MCF 10A (cell line): ENCODE measurements around the genes PDCD1LG2 and IL33.

- PRO-cap = no peak
- RRBS = no CpG with 5 or more reads among the region's 8 CpGs
Observed at GRCh38 chr9:2849895-2850452, 6.1 kb upstream of the PUM3 start.

DNA sequence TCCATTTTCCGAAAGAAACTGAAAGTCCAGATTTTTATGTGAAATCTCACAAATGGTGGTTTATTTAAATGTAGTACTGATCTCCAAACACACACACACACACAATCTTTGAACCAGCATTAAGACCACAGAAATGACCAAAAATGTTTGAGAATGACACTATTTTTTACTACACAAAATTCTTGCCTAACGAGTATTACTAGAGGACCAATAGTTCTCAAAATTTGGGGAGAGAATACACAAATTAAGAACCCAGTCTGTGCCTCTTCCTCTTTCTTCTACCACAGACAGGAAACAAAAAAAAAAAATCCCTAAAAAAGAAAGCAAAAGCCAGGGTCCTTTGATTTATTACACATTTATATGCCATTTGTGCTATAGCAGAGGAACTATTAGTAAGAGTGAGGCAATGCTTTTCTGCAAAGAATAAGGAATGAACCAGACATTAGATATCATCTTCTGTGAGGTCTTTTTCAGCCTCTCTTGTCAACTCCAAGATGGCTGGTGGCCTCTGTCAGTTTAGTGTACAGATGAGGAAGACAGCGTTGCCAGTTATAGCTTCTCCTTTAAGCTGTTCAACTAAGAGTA is 127.7 kb downstream of the RFX3 start:
- PRO-cap = no peak
- RRBS = no CpG with 5 or more reads among the region's 3 CpGs

GRCh38 chr9:3505582-3506670 is 19.9 kb downstream of the RFX3 start:
- PRO-cap = no peak
- RRBS = no CpG with 5 or more reads among the region's 4 CpGs

DNA sequence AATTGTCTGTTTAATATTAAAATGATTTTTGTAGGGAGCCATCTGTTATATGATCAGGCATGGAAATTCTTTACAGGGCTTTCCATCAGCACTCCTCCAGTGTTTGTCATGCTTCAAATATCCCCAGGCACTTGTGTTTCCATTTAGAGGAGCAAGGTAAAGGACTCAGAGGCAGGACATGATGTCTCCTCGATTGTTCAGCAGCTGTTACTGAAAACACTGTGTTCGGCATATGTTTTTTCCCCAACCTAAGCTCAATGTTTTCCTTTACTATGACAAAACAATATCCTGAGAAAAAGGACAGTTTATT is 172.3 kb upstream of the RFX3 start:
- PRO-cap = no peak
- RRBS = no CpG with 5 or more reads among the region's 2 CpGs

DNA sequence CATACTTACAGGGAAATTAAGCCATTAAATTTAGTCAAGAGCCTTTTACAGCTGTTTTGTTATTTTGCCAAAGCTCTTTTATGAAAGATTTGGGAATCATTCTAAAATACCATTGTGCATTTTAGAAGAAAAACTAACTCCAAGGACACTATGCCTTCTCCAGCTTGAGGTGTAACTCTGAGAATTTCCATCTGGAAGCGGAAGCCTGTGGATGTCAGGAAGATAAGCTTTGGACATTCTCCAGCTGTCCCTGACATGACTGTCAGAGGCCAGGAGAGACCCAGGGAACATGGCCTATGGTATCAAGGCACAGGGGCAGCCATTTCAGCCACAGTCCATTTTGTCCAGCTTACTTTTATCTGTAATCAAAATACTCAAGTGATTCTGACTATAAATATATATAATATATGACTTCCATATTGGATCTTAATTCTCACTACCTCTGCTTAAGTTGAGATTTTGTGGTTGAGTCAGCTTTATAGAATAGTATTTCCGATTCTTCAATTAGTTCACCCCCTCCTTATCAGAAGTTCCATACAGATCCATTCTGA is 230.1 kb downstream of the GLIS3 start:
- PRO-cap = no peak
- RRBS = no CpG with 5 or more reads among the region's 2 CpGs

GRCh38 chr9:4105840-4106189 is 194.1 kb downstream of the GLIS3 start:
- PRO-cap = no peak
- RRBS = no CpG with 5 or more reads among the region's 6 CpGs

- PRO-cap = no peak
- RRBS = no CpG with 5 or more reads among the region's 10 CpGs
Observed at GRCh38 chr9:4206704-4207317, 93.1 kb downstream of the GLIS3 start.

DNA sequence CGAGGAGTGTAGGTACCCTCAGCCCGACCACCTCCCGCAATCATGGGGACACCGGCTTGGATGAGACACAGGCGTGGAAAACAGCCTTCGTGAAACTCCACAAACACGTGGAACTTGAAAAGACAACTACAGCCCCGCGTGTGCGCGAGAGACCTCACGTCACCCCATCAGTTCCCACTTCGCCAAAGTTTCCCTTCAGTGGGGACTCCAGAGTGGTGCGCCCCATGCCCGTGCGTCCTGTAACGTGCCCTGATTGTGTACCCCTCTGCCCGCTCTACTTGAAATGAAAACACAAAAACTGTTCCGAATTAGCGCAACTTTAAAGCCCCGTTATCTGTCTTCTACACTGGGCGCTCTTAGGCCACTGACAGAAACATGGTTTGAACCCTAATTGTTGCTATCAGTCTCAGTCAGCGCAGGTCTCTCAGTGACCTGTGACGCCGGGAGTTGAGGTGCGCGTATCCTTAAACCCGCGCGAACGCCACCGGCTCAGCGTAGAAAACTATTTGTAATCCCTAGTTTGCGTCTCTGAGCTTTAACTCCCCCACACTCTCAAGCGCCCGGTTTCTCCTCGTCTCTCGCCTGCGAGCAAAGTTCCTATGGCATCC is 957 bp downstream of the GLIS3 start:
- PRO-cap = no peak
- RRBS = 79% methylated on average over 18 of the region's 39 CpGs

GRCh38 chr9:4301963-4302688 is 2.3 kb upstream of the GLIS3 start:
- PRO-cap = no peak
- RRBS = no CpG with 5 or more reads among the region's 2 CpGs

DNA sequence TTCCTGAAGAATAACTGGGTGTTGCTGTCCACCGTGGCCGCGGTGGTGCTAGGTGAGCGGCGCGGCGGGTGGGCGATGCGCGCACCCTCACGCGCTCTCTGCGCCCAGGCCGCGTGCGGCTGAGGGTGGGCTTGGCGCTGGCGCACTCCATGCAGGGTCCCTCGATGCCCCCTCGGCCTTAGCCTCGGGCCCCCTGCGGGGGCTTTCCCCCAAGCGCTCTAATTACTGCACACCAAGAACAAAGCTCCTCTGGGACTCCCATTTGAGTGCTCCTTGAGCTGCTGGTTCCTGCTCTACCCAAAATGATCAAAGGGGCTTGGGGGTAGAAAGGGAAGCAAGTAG is 422 bp downstream of the SLC1A1 start:
- PRO-cap = no peak
- RRBS = no CpG with 5 or more reads among the region's 23 CpGs

- PRO-cap = no peak
- RRBS = no CpG with 5 or more reads among the region's 5 CpGs
Observed at GRCh38 chr9:4492738-4493214, 2.5 kb downstream of the SLC1A1 start.

- PRO-cap = no peak
Observed at GRCh38 chr9:4553659-4554088, 63.4 kb downstream of the SLC1A1 start.

DNA sequence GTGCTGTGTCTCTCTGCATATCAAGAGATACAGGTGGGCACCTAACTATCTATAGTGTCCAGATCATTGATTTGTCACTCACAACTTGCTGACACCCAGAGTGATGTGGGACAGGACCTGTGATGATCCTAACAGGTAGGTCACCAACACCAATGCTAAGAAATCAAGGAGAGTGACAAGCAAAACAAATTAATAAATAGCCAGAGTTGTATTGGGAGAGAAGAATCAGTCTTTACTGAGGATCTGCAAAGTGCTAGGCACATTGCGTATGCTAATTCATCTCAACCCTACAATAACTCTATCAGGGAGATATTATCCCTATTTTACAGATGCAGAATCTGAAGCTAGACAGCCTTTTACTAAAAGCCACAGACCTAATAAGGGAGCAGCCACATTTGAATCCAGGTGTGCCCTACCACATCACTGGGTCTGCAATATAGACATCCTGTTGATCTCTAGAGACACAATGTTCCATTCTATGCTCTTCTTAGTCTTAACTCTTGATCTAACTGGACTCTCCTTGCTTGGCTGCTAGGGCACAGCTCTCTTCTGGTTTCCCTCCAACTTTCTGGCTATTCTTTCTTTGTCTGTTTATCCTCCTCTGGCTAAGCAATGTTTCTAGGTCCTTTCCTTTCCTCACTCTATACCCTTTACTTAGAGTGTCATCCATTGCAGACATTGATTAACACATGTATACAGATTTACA is 1.3 kb upstream of the SPATA6L start:
- PRO-cap = no peak
- RRBS = no CpG with 5 or more reads among the region's 1 CpG

DNA sequence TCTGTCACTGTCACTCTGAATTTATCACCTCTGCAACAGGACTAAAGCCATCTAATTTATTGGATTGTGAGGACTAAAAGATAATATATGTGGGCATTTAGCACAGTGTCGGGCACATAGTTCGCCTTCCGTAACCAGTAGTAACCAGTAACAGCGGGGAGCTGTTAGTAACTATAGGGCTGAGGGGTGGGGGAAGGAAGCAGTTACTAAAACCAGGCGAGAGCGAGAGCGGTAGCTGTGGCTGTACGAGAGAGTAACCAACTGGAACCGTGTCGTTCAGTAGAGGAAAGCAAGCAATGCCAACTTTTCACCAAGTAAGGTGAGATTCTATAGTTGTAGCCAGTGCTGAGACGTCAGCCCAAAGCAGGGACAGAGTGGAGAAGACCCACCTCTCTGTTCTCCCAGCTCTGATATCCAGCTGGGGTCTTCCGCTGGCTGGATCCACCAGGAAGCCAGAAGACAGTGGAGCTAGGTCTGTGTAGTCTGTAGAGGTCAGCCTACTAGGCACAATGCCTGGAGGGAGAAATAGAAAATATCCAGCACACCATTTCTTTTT is 1.1 kb upstream of the PLGRKT start:
- PRO-cap = no peak
- RRBS = no CpG with 5 or more reads among the region's 12 CpGs

DNA sequence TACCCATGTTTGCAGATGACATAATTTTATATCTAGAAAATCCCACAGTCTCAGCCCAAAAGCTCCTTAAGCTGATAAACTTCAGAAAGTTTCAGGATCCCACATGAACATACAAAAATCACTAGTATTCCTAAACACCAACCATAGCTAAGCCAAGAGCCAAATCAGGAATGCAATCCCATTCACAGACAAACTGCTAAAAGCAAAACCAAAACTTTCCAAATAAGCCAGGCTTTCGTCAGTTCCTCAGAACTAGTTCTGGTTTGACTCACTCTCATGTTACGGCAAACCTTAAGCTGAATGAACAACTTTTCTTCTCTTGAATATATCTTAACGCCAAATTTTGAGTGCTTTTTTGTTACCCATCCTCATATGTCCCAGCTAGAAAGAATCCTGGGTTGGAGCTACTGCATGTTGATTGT is at the start of gene PDCD1LG2:
PDCD1LG2 (plus strand) TSS at position 271 of the 422 bp plus-strand sequence.
- PRO-cap = bidirectional peak, plus-strand start at position 249 of the sequence, minus-strand start at position 172 of the sequence
- RRBS = no CpG with 5 or more reads among the region's 3 CpGs

DNA sequence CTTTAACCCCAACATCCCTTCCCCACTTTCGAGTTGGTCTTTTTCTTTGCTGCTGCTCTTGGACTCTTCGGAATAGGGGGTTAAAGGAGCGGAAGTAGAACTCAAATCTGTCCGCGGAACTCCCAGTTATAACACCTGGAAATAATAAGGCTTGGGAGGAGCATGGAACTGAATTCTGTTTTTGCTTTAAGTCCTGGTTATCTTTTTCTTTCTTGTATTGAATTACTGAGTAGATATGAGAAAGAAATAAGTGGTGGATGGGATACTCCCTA is 1.0 kb downstream of the RIC1 start:
- PRO-cap = no peak
- RRBS = no CpG with 5 or more reads among the region's 5 CpGs

GRCh38 chr9:5729870-5730609 is 101.1 kb downstream of the RIC1 start:
- PRO-cap = no peak

DNA sequence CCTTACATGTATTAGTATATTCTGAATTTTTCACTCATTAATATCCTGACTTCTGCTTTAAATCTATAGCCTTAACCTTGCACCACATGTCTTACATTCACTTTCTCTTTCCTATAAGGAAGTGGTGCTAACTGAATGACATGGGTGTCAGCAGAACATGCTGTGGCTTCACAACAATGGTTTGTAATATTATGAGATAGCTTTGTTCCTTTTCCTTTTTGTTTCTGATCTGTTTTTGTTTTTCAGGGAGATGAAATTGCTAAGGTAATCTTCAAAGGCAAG is 53.5 kb upstream of the RANBP6 start:
- PRO-cap = no peak

GRCh38 chr9:6215505-6215939 is at the start of gene IL33:
TSS of gene IL33 (plus strand) at chr9:6215807.
- PRO-cap = no peak
- RRBS = no CpG with 5 or more reads among the region's 3 CpGs

GRCh38 chr9:6216906-6217258 is 1.3 kb downstream of the IL33 start:
- PRO-cap = no peak
- RRBS = no CpG with 5 or more reads among the region's 1 CpG